ENCODE measurements around a stretch of chr10.

- PRO-cap, result no peak
Observed at GRCh38 chr10:74672903-74673283, 153.5 kb upstream of the KAT6B start.

- PRO-cap, result no peak
Observed at GRCh38 chr10:75024707-75025354, 48.6 kb downstream of the DUSP29 start.

GRCh38 chr10:75030488-75031489 is 42.7 kb downstream of the DUSP29 start:
- PRO-cap, result no peak

GRCh38 chr10:75062362-75062836 is 11.0 kb downstream of the DUSP29 start:
- PRO-cap, result no peak

- PRO-cap, result no peak
Observed at GRCh38 chr10:75223450-75224441, 12.0 kb downstream of the COMTD1 start.

DNA sequence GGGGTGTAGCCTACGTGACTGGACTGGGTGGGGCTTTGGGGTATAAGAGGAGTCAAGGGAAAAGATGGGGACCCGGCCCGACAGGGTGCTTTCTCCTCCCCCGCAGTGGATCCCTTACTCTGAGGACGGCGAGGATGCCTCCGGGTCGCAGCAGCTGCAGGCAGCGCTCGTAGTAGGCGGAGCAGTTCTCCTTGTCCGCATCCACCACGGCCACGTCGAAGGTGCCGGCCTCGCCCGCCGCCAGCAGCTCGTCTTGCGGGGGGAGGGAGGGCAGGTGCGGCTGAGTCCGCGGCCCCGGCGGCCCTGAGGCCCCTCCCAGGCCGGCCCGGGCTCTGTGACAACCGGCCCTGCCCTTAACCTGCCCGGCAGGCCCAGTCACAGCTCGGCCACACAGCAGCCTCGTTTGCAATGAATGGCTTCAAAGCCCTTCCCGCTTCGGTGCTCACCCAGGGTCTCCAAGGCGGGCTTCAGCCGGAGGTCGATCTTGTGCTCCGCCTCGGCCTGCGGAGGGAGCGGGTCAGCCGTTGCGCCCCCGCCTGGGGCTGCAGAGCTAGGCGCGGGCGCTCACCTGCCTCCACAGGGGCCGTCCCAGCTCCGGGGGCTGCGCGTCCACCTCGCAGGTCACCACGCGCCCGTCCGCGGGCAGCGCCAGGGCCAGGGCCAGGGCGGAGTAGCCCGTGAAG is 1.1 kb downstream of the COMTD1 start:
- PRO-cap, result no peak

DNA sequence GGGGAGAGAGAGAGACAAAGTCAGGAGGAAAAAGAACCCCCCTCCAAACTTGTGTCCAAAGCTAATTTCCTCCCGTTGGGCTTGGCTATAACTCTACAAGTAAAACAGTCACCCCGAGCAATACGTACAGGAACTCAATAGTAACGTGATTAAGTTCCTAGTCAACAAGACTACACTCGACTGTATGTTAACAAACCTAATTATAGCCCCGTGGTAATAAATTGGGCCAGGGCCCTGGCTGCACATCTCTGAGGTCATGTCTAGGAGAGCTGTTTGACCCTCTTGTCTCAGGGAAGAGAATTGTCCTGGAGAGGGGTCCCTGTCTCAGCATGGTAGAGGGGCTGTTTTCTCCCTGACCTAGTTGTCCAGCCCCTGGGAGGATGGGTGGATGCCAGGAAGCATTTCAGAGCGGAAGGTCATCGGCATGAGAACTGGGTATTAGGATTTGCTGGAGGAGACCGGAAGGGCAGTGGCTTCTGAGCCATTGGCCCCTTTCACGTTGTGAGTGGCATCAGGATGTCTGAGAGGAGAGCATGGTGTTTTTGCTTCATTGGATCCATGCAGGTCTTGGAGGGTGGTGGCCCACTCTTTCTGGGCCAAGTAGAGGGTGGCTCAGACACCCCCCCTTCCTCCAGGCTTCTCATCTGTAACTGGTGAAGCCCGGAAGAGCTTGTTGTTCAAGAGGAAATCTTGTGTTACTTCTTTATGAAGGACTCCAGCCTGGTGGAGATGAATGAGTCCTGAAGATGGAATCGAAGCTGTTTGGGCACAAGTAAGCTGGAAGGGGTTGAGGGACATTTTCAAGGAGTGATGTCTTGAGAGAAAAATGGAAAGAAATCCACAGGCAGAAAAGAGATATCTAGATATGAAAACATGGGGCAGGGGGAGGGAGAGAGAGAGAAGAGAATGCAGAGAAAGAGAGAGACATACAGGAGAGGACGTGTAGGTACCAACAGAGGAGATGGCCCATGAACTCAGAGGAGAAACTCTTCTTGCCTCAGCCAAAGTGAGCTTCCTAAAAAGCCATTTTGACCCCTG is 60.4 kb upstream of the COMTD1 start:
- PRO-cap, result no peak

DNA sequence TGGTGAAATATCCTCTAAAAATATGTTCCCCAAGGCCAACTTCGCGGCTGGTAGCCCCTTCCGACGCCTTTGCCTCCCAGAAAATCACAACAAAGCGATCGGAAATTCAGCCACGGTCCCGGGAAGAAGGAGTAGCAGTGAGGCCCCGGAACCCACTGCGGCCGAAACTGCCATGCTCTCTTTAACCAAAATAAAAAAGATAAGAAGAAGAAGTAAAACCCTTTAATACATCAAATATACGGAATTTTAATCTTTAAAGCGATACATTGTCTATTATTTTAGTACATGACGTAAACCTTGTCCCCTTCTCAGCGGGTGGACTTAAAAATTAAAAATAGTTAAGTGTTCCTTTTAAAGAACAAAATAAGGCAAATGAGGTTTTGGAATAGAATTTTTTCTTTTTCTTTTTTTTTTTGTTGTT is 3.9 kb downstream of the ZNF503 start:
- PRO-cap, result no peak

DNA sequence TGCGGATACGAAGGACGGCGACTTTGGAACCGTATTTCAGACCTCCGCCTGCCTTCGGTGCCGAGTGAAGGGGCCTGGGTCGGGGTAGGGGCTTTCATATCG is 938 bp downstream of the ZNF503 start:
- PRO-cap, result no peak

GRCh38 chr10:75401833-75402513 is 409 bp upstream of the ZNF503 start:
- PRO-cap, result bidirectional peak, plus-strand start at chr10:75401890, minus-strand start at chr10:75401764; bidirectional peak, plus-strand start at chr10:75402488, minus-strand start at chr10:75402415

- PRO-cap, result no peak
Observed at GRCh38 chr10:75439573-75440453, 8.4 kb downstream of the LRMDA start.

DNA sequence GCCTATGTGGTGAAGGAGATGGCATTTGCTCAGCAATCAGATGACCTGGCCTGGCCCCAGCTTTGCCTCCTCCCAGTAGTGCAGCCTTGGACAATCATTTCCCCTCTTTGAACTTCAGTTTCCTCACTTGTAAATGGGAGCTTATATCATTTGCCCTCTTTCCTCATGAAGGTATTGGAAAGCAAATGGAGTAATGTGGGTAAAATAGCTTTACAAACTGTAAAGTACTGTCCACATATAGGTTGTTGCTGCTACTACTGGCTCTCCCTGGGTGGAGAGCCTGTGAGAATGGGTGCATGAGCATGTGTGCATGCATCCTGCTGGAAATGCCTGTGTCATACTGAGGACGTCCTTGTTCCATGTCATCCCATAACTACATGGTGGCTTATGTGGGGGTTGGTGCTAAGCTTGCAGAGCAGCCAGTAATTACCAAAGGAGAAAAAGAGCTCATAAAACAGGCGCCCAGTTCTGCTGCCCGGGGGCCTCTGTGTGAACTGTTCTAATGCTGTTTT is 91.6 kb downstream of the LRMDA start:
- PRO-cap, result no peak

- PRO-cap, result no peak
Observed at GRCh38 chr10:75523671-75524092, 92.3 kb downstream of the LRMDA start.

DNA sequence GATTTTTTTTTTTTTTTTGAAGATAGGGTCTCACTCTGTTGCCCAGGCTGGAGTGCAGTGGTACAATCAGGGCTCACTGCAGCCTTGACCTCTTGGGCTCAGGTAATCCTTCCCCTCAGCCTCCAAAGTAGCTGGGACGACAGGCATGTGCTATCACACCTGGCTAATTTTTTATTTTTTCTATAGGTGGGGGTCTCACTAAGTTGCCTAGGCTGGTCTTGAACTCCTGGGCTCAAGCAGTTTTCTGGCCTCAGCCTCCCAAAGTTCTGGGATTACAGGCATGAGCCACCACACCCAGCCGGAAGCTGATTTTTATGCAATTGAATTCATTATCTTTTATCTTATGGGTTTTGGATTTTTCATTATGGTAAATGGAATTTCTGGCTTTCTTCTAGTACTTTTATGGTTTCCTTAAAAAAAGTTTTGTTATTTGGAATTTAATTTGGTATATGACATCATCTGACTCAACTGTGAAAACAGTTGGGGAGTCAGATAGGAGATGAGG is 158.6 kb downstream of the LRMDA start:
- PRO-cap, result no peak

GRCh38 chr10:75592249-75593135 is 161.1 kb downstream of the LRMDA start:
- PRO-cap, result no peak

DNA sequence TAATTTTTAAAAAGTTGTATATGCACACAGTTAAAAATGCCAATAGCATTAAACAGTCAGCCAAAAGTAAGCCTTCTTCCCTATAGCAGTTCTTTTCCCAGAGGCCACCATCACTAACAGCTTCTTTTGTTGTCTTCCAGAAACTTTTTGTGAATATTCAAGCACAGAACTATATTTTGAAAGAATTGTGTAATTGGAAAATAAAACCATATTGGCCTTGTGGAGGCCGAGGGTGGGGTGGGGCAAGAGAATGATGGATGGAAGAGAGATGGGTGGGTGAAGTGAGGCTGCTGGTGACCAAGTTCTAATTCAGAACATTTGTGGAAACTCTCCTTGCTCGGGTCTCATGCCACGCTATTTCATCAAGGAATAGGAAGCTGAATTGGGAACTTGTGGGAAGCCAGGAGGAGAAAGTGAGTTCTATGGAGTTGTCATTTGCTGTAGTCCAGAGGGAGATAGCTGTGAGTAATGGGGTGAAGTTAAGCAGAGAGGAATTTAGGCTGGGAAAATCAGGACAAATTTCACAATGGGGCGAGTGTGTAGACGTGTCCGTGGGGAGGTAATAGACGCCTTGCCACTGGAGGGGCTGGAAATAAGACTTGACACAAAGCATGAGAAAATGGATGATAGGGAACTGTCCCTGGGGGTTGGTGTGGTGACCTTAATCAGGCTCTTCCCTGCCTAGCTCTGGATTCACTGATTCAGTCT is 339.2 kb downstream of the LRMDA start:
- PRO-cap, result no peak

GRCh38 chr10:75819954-75820727 is 388.7 kb downstream of the LRMDA start:
- PRO-cap, result no peak

- PRO-cap, result no peak
Observed at GRCh38 chr10:76050898-76051384, 619.5 kb downstream of the LRMDA start.

GRCh38 chr10:76251774-76252452 is 820.5 kb downstream of the LRMDA start:
- PRO-cap, result no peak

DNA sequence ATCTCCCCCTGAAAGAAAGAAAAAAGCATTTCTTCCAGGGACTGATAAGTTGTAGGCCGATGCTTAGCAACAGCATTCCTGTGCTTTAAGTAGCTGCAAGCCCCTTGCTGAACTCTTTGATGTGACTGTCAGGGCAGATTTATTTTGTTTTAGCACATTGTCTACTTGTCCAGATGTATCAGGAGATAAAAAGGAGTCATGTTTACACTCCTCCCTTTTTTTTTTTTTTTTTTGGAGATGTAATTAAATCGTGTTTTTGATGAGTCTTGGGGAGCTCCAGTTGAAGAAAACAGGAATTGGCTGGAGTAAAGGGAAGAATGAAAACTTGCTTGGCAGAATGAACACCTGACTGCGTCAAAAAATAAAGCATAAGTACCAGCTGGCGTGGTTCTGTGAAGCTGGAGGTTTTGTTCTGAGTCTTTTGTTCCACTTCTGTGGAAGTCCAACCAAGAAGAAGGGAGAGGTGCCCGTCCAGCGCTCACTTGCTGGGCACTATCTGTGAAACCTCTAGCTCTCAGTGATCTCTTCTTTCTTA is 871.6 kb downstream of the LRMDA start:
- PRO-cap, result no peak

Data from pulmonary artery (tissue), 1 donor.